Neural crest cell (in vitro differentiated cells): ENCODE data around the genes CCR5, LTF, ALS2CL and PTH1R.

- PRO-cap: no peak
Observed at GRCh38 chr3:45076169-45076792, 50.2 kb downstream of the CLEC3B start.

DNA sequence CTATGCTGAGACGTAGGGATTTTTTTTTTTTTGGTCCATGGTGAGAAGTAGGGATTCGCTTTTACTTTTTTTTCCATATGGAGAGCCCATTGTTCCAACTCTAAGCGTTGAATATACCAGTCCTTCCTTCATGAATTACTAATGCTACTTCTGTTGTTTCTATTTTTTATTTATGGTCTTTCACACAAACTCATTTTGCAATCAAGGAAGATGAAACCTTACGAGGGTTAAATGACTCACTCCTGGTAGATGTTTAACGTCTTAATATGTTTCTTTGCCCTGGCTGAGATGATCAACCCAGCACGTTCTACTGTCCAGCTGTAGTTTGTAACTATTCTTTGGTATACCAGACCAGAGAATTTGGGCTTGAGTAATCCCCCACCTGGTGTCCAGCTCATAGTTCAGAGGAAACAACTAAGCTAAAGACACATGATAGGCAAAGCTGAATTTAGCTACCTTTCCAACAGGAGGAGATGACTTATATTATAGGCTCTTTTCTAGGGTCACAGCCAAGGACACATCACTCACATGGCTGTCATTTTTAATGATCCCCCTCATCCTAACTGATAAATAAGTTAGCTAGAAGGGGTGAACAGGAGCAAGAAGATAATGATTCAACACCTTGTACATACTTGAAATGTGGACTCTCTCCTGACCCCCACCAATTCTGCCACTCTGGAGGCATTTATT, 23.0 kb downstream of the CDCP1 start:
- PRO-cap: no peak

DNA sequence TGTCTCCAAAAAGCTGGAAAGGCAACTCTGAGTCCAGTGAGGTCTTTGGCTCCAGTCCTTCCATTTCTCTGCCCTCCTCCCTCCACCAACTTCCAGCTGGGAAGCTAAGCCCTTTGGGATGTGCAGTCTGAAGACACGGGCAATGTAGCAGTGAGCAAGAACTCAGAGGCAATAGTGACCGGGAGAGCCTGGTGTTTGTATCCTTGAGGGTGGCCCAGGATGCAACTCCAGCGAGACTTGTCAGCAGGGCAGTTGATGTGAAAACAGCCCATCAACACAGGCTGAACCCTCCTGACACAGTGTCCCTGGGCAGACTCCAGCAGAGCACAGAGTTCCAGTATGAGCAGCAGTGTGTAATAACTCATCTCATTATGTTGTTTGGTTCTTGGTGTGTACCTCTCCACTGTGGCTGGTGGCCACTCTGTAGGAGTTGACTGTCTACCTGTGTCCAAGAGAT, 6.7 kb downstream of the CDCP1 start:
- PRO-cap: no peak

DNA sequence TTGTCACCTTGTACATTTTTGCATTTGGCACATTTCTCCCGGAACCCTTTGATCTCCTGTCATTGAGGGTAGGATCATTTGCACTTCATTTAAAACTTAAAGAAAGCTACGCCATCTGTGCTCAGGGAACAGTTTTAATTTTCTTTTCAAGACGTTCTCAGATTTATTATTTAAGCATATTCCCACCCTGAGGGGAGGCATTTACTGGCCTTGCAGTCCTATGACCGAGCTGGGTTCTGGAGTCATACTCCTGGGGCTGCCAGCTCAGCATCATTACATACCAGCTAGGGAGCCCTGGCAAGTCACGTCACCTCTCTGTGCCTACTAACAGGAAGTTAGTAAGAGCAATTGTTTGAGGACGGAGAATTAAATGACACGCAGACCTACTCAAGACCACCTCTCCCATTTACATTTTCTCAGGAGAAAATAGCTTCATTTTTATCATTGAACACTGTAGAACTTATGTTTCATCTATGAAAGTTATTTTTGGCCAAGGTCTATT, 5.8 kb downstream of the CDCP1 start:
- PRO-cap: no peak

GRCh38 chr3:45223480-45224416, 2.3 kb downstream of the TMEM158 start:
- PRO-cap: no peak

- PRO-cap: no peak
Observed at GRCh38 chr3:45545445-45545986, 49.0 kb upstream of the LIMD1 start.

DNA sequence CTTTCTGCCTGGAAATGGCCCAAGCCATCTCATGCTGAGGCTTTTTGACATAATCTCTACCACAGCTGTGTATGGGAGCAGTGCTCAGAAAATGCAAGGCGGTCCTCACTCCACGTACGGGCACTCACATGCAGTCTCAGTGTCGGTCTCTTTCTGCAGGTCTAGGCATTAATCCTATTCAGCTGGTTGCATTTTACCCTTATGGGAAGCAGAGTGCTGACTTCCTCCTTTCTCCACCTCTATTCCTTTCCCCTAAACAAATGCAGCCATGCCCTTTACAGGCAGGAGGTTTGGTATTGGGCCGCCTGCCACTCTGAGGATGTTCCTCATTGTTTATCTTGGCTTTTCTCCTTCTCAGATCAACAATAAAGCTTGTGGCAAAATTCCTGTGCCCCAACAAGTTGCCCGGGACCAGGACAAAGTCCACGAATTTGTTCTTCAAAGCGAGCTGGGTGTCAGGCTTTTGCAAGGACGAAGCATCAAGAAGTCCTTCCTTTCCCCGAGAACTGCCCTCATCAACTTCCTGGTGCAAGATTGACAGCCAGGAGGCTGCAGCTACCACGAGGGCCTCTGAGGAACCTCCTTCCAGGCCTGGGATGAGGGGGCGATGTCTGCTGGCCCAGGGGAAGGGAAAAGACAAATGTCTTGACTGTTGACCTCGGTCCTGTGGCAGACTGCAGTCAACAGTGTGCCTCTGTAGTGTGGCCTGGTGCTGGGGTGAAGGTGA, 47.4 kb upstream of the LIMD1 start:
- PRO-cap: no peak

- PRO-cap: no peak
Observed at GRCh38 chr3:45599271-45599764, 4.8 kb downstream of the LIMD1 start.

GRCh38 chr3:45656605-45657326, 32.4 kb upstream of the SACM1L start:
- PRO-cap: no peak

- PRO-cap: no peak
Observed at GRCh38 chr3:45672497-45672977, 16.7 kb upstream of the SACM1L start.

DNA sequence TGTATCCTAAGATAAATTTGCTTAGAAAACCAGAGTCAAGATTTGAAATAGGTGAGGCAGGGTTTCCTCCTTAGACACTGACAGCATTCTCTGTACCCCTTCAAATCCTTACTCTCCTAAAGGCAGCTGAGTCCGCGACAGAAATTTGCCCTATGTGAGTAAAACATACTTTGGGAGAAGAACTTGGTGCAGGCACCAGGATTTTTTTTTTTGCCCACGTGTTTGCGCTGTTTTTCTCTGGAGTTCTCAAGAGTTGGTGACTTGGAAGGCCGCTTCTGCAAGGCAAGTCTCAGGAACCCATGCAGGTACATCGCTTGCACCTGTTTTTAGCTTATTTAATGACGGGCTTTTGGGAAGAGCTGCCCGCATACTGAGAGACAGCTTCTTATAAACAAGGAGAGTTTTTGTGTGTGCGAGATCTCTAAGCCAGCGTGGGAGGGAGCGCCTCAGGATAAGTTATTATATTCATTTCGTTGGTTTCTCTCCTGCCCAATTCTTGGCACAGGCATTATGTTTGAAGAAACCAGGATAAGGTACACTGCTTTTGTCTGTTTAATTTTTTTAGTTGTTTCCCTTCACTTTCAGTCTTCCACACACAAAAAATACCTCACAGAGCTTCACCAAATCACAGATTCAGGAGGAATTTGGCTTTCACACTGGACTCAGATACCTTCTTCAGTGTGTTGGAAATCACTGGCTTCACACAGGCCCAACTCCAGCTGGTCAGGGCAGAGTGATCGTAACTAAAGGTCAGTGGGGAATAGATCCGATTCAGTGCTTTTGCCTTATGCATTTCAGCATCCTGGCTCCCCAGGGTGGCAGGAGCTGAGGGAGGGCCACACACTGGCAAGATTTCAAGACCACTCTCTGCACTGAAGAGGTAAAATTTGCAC, 11.3 kb upstream of the SACM1L start:
- PRO-cap: no peak

GRCh38 chr3:45992157-45992871, 3.3 kb downstream of the FYCO1 start:
- PRO-cap: no peak

DNA sequence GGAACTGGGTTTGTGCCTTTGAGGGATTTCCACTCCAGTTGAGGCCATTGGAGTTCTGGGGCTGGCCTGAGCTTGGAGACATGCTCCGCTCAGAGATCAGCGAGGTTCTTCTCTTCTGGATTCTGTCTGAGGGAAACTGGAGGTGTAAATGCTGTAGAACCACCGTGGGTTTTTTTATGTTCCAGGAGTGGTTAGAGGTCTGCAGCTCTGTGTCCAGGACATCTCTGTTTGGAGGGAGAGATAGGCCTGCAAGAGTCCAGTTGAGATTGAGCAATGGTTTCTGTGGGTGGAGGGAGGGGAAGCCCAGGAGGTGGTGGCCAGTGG, 9.7 kb downstream of the XCR1 start:
- PRO-cap: no peak

GRCh38 chr3:46370705-46371154, at the start of gene CCR5:
CCR5 (plus strand) TSS chr3:46370946.
- PRO-cap: no peak

- PRO-cap: no peak
Observed at GRCh38 chr3:46406199-46406920, 699 bp upstream of the CCRL2 start.

DNA sequence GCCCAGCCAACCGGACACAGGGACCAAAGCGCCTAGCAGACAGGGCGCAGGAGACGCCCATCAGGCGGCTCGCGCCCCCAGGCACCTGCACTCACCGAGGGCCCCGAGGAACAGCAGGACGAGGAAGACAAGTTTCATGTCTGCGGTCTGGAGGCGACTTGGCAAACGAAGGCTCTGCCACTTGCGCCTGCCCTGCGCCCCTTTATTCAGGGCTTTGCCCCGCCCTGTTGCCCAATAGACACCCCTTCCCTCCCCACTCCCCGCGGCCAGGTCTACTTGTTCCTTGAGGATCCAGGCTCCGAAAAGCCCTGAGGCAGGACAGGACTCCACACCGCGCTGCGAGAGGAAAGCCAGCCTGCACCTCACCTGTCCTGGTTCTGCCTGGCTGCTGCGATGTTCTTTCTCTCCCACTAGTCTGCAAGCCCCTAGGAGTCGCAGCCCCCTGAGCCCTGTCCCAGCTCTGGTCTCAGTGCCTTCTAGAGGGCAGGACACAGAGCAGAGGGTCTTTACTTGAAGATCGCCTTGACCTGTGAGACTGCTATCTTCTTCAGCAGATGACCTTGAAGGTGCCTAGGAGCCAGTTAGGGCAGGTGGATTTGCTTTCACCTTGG, at the start of gene LTF:
TSS of gene LTF (minus strand) at position 176 of the 611 bp plus-strand sequence.
- PRO-cap: no peak

GRCh38 chr3:46566710-46566997, 552 bp upstream of the LRRC2 start:
- PRO-cap: no peak

GRCh38 chr3:46692515-46693055, 894 bp downstream of the ALS2CL start:
- PRO-cap: no peak

DNA sequence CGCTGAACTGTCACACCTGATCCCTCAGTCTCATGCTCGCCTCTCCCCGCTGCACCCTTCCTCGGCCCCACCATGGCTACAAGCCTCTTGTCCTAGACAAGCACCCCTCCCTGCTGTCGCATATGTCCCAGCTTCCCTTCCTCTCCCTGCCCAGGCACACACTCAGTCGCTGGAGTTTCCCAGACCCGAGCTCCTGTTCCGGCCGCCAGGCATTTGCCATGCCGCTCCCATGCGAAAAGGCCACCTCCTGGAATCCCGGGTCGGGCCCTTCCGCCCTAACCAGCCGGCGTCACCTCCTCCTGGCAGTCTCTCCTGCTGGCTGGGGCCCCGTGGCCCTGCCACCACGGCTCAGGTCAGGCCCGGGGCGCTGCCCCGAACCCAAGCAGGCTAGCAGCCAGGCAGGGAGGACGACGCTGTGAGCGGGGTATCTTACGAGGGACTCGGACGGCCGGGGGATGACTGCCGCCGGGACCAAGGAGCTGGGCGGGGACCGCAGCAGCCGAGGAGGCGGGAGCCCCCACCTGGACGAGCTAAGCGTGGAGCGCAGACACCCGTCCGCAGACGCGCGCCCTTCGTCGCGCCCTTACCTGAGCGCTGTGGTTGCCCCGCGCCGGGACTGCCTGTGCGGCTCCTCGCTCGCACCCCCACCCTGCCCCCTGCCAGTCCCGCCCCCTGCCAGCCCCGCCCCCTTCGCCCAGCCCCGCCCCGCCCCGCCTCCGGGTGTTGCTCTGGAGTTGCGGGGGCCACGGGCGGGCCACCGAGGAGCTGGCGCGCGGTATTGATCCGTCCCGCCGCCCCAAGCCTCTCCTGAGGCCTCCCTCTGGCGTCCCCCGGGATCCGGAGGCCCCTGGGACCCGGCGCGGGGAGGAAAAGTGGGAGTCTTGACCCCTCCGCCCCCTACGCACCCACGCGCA, at the start of gene ALS2CL:
TSS of gene ALS2CL (minus strand) at position 624 of the 914 bp plus-strand sequence.
- PRO-cap: bidirectional peak, plus-strand start at position 731 of the sequence, minus-strand start at position 648 of the sequence

DNA sequence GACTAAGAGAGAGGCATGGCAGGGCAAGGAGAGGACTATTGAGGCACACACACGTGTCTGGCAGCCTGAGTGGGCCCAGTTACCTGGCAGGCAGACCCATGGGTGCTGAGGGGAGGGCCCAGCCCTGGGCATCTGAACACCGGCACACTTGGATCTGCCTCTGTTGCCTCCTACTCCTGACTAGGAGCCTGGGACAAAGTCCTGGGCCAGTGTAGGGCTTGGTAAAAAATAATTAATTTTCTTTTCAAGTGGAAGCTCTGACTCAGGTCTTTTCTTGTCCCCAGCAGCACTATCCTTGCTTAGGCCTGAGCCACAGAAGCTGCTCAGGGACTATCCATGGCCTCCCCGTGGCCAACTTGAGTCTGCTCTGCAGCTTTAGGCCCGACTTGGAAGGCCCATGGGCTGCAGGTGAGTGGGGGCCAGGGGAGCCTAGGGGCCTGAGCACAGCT, at the start of gene PTH1R:
TSS of gene PTH1R (plus strand) at position 286 of the 449 bp plus-strand sequence.
- PRO-cap: no peak